M059J (cell line): ENCODE measurements around a stretch of chr10.

GRCh38 chr10:7401671-7402095 lies 9.2 kb downstream of the SFMBT2 start:
- RAMPAGE, long total RNA: no peak

GRCh38 chr10:7411381-7411675 lies 494 bp upstream of the SFMBT2 start:
- RAMPAGE, long total RNA: no peak

DNA sequence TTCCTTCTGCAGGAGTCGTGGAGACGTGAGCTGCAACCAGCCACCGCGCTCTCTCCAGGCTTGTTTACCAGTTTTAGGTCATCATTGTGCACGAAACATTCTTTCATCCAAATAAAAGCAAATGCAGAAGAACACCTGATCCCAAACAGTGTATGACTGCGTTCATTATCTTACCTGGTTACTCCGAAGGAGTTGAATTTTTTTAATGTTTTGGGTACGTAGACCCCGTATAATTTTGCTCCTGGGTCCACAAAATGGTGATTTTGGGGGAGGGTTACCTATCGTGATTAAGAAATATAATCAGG lies 2.4 kb upstream of the SFMBT2 start:
- RAMPAGE, long total RNA: no peak

DNA sequence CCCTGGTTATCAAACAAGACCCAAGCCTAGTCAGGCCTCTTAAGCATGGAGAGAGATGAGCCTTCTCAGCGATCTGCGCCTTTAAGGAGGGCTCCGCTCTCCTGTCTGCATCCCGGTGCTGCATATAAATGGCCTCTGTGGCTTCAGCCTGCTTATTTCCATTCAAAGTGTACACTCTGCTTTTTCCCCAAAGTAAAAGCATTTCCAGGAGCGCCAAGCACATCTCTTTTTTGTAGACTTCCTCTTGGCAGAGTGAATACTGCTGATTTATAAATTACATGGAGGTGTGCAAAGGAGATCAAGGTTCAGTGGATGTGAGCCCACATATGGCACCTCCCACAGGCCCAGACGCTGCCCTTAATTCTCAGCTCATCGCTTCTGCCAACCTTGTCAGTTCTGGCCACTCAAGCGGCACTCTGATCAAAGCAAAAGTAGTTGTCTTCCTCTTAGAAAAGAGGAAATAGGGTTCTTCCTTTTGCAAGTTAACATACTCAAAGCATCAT lies 70.0 kb upstream of the SFMBT2 start:
- RAMPAGE, long total RNA: no peak

DNA sequence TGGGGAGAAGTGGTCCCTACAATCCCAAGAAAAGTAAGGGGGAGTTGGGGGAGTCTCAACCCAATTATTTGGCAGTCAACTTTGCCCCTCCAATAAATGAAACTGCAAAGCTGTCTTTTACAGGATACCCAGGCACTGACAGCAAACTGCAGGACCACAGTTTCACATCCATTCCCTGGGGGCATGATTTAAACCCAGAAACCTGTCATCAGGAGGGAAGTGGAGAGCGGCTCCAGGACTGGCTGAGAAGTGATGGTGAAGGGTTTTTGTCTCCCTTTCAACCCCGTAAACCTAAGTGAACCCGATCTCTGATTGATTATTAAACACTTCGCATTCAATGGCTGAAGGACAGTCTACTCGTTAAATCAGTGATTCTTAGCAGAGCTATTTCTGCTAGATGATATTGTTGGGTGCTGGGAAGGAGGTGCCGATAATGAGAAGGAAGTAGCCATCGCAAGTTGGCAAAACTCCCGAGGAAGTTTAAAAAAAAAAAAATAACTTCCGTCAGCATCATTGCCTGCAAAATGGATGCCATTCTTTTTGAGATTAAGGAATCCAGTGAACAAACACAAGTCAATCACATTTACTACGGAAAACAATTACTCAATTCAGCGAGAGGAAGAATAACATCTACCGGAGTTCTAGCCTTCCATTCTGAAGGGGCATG lies 74.2 kb upstream of the SFMBT2 start:
- RAMPAGE, long total RNA: no peak

GRCh38 chr10:7665471-7666417 lies 1.0 kb downstream of the ITIH5 start:
- RAMPAGE, long total RNA: no peak

DNA sequence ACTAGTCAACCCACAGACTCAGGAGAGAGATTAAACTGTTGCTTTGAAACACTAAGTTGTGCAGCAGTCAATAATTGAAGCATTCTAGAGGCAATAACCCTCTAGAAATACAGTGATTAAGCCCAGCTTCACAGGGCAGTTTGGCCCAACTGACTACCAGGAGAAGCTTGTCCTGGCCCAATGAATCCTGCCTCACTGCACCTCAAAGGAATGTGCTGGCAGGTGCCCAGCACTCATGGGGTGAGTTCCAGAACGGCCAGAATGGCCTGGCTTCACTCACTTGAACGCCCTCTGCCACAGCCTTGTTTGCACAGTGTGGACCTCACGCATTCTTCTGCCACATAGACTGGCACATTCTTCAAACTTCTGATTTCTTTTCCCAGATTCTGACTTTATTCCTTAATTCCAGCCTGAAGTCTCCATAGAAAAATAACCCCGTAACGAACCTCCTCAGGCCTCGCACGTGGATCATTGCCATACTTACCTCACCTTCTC lies 6.6 kb upstream of the ITIH2 start:
- RAMPAGE, long total RNA: no peak

GRCh38 chr10:7773727-7774188 lies 14.0 kb downstream of the KIN start:
- RAMPAGE, long total RNA: no peak

DNA sequence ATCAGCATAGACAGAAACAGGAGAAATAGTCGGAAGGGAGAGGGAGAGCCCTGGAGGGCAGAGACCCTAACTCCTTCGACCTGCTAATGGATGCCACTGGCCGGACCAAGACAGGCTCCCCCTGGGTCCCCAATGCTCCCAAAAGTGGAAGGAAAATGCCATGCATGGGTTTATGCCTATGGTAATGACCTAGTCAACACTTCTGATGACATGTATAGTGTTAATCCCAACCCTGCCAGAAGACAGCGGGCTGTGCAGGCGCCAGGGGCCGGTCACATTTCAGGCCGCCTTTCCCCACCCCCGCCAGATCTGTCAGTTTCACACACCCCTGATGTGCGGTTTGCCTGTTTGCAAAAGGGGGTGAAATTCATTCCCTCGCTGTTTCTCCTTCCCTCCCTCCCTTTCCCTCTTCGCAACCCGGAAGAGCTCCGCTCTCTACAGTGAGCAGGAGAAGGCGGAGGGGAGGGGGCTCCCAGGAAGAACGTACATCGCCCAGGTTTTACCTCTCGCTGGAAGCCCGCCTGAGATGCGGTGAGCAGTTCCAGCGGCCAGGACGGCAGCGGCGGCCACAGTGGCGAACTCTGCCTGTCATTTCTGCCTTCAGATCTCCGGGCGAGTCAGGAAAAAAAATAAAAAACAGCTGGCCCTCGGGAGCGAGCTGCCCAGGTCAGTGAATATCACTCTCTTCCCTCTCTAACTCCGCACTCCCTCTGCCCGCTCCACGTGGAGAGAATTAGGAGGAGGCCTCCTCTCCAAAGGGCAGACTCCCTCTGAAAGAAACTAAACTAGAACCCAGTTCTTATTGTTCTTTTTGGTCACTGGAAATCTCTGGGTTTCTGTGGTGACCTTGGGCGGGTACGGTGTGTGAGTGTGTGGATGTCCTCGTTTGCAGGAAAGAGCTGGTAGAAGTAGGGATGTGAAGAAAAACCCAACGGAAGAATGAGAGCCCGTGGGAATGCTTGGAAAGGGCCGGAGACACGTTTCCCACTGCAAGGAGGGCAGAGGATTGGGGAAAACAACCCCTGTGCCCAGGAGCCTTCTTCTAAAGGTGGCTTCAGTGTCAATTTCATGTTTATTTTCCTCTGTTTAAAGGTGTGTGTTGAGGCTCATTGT lies 9.3 kb upstream of the GATA3 start:
- RAMPAGE, long total RNA: no peak

DNA sequence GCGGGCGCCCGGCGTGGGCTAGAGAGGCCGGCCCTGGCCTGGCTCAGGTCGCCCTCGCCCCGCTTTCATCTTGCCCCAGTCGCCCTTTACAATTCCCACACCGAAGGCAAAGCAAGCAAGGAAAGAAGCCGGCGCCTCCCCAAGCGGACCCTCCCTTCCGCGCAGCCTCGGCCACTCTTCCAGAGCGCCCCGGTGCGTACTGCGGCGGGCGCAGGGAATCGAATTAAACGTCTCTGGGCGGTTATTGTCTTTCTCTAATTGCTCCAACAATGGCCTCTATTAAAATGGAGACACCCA lies 4.5 kb upstream of the GATA3 start:
- RAMPAGE, long total RNA: no peak

- RAMPAGE, long total RNA: no peak
Observed at GRCh38 chr10:8050290-8051559, 3.8 kb upstream of the GATA3 start.

- RAMPAGE, long total RNA: no peak
Observed at GRCh38 chr10:8073719-8074721, 19.5 kb downstream of the GATA3 start.

DNA sequence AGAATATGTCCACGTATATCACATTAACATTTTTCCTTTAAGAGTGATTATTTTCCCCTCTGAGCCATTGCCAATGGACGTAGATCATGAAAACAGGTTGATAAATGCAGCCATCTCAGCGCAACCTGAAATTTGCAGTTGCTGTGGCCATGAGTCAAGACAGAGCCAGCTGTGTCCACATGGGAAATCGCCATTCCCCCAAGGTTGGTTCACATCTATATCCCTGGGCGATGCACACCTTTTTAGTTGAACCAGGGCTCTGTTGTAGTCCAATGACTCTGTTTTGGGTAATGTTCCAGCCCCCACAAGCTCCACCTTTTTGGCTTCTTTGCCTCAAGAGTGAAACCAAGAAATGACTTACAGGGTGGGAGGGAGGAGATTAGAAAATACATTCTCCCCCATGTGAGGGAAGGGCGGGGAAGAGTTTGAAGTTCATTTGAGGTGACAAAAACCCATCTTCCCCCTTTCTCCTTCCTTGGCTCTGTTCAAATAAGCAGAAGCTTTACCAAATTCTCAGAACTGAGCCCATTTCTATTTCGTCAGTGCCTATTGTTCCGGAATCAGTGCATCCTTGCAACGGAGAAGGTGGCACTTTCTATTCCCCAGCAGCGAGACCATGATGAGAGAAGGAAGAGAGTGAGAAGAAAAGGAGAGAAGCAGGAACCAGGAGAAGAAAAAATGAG lies 82.8 kb downstream of the GATA3 start:
- RAMPAGE, long total RNA: no peak

DNA sequence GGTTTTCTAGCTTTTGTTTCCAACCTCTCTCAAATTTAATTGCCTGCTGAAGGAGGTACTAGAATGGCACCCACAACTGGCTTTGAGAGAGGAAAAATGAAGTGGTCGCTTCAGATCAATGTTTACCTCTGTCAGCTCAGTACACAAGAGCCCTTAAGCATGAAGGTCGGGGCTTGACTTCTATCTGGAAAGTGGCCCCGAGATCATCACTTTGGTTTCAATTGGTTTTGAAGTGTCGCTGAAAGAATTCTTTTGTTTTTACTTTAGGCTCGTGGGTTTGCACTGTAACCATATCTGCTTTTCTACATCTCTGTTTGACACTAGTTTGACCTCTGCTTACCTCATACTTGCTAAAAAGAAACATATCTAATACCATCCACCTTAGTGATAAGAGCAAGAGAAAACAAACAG lies 361.7 kb downstream of the GATA3 start:
- RAMPAGE, long total RNA: no peak

GRCh38 chr10:10650758-10651185 lies 366.9 kb upstream of the CELF2 start:
- RAMPAGE, long total RNA: no peak

DNA sequence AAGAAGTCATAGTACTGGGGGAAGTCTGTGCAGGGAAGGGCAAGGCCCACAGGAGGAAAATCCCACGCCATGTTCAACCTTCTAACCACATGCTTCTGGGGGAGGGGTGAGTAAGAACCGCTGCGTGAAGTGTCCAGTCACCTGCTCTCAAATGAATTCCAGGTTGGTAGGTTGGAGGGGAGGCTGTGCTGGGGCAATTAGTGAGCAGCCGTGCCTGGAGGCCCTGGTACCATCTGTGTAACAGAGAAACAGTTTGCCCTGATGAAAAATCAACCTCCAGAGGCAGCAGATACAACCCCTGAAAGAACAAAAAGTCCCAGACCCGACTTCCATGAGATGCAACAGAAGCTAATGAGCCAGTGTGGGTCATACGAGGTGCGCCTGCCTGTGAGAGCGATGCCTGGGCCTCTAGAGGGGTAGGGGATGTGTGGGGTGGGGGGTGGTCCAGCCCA lies 39.2 kb downstream of the CELF2 start:
- RAMPAGE, long total RNA: no peak

- RAMPAGE, long total RNA: no peak
Observed at GRCh38 chr10:11085448-11085848, 67.8 kb downstream of the CELF2 start.

GRCh38 chr10:11154214-11154586 lies 136.5 kb downstream of the CELF2 start:
- RAMPAGE, long total RNA: no peak

GRCh38 chr10:11179156-11180211 lies 161.8 kb downstream of the CELF2 start:
- RAMPAGE, long total RNA: no peak

DNA sequence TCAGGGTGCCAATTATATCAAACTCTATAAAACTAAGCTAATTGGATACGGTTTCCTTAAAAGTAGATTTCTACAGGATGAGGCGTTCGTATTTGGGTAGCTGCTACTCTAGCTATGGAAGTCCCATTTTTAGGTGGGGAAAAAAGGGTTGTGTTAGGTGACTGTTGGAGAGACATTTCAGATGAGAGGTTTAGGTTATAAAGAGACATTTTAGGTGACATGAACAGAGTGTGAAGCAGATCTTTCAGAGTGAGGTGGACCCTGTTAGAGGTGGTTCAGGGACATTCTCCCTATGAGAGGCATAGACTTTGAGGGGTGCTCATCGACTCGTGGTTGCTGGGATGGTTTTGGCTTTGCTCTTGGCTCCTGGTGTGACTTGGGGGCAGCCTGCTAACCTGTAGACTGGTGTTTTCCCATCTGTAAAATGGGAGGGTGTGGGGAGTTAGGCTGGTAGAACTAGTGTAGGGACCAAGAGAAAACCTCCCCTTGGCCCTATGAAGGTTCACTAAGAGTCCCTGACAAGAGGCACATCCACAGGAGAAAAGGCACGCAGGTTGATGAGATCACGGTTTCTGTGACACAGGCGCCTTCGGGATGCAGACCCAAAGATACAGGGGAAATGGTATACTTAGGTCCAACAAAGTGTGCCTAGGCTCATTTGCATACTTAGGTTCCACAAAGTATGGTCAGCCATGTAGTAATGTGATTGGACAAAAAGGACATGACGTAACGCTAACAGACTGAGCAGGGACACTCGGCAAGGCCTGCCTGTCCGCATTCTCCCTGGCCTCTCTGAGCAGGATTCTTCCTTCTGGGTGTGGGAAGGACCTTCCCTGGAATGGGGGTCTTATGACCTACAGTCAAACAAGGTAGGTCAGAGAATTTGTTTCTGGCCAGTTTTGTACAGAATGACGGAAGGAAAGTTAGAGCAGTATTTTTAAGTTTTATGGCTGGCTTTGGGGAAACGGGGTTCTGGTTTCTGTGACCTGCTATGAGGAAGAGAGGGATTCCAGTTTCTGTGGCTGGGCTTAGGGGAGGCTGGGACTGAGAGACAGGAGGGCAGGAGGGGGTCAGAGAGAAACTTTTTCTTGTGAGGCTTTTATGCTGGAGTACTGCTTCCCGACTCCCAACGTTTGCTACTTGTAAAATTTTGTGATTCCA lies 190.5 kb downstream of the CELF2 start:
- RAMPAGE, long total RNA: no peak